Cardiac fibroblast (primary cell): Measurements from ENCODE around the gene AADACL3.

DNA sequence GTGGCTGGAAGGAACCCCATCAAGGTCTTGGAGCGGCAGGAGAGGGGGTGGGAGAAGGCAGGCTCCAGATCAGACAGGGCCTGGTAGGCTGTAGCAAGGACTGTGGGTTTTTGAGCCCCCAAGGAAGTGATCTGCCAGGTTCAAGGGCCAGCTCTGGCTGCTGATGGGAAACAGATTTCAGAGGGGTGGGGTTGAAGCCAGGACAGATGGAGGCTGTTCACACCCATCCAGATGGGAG lies 24.6 kb upstream of the VPS13D start:
- RRBS: no CpG with 5 or more reads among the region's 1 CpG

DNA sequence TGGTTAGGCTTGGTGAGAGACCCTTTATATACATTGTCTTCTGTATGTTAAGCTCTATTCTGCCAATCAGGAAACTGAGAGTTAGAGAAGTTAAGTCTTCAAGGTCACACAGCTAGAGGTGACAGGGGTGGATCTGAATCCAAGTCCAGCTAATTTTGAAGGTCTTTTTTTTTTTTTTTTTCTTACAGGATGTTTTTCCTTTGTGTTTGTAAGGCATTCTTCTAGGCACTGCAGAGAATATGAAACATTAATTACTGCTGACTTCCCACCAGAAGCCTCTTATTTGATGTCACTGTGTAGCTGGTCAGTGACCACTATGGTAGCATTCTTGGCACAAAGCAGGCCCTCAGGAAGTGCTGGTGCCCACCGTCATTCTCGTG lies 192.8 kb downstream of the VPS13D start:
- RRBS: no CpG with 5 or more reads among the region's 2 CpGs

DNA sequence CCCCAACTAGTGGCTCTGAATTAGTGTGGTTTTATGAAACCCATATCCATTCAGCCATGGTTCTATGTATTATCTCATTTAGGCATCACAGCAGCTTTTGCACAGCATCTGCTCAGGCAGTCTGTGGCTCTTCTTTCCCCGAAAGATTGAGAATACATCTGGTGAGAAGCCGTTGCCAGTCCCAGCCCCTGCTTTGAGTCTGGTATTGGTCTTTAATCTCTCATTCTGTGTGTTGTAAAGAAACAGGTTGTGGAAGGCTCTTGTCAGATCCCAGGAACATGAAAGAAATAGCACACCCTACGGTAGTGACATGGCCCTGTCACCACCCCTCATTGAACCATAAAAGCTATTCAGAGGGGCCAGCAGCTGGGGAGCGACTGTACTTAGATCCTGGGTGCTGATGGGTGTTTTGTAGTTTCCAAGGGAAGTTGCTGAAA lies 145.2 kb downstream of the DHRS3 start:
- RRBS: no CpG with 5 or more reads among the region's 4 CpGs

GRCh38 chr1:12474855-12475360 lies 143.1 kb downstream of the DHRS3 start:
- RRBS: no CpG with 5 or more reads among the region's 4 CpGs

- RRBS: no CpG with 5 or more reads among the region's 34 CpGs
These were observed 139.9 kb downstream of the DHRS3 start for GRCh38 chr1:12477626-12479012.

DNA sequence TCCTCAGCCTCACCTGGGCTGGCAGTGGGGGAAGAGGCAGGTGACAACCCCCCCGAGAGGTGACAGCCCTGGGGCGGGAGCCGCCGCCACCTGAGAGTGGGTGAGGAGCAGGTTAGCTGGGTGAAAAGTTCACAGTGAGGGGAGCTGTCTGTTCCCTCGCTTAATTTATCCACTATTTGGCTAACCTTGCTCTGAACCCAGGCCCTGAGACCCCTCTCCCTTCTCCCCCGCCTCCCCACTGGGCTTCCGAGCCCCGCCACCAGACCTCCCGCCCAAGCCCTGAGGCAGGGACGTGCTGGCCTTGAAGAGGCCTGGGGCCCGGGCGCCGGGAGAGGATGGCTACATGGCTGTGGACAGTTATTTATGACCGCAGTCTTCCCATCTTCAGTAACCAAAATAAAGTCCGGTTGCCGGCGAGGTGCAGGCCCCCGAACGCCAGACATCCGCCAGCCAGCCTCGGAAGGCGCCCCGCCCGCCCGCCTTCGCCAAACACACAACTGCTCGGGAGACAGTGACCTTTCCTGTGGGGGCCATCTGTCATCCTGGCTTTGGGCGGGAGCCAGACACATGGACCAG lies 69.1 kb downstream of the DHRS3 start:
- RRBS: 67% methylated on average over 2 of the region's 28 CpGs

- RRBS: no CpG with 5 or more reads among the region's 11 CpGs
These were observed 48.0 kb downstream of the DHRS3 start for GRCh38 chr1:12569985-12570367.

GRCh38 chr1:12587664-12588353 lies 30.2 kb downstream of the DHRS3 start:
- RRBS: no CpG with 5 or more reads among the region's 7 CpGs

- RRBS: 5% methylated on average over 1 of the region's 38 CpGs
These were observed 885 bp downstream of the DHRS3 start for GRCh38 chr1:12617106-12617543.

DNA sequence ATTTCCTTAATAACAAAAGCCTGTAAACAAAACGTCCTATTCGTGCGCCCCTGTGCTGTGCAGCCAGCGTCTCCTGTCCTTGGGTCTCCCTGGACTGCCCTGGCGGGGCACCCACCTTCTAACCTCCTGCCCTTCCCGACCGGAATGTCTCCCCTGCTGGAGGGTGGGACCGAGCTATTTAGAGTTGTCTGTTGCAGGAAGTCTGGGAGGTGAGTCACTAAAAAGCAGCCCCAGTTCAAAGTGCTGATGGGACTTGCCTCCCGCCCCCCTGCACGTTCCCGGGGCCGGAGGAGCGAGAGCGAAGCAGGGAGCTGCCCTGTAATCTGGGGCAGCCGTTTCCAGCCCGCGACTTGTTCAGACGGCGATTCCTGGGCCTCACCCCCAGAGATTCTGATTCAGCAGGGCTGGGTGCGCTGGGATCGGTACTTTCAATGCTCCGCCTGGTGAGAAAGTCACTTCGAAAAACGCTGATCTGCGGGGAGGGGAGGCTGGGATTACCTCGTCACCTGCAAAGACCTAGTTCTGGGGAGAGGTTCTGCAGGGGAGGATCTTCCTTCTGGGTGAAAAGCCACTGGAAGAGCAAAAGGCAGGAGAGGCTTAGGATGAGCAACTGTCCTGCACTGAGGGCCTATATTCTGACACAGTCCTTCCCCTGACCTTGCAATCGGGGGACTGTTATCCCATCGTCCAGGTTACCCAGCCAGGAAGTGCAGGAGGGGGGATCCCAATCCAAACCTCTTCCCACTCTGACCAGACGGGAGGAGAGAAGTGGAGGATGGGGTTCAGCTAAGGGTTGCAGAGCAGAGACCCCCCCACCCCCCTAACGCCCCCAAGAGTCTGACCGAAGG lies 1.2 kb upstream of the DHRS3 start:
- RRBS: no CpG with 5 or more reads among the region's 31 CpGs

- RRBS: no CpG with 5 or more reads among the region's 9 CpGs
These were observed at the start of gene AADACL3 for GRCh38 chr1:12715849-12716511. Gene AADACL3 (plus strand): TSS chr1:12716110.

DNA sequence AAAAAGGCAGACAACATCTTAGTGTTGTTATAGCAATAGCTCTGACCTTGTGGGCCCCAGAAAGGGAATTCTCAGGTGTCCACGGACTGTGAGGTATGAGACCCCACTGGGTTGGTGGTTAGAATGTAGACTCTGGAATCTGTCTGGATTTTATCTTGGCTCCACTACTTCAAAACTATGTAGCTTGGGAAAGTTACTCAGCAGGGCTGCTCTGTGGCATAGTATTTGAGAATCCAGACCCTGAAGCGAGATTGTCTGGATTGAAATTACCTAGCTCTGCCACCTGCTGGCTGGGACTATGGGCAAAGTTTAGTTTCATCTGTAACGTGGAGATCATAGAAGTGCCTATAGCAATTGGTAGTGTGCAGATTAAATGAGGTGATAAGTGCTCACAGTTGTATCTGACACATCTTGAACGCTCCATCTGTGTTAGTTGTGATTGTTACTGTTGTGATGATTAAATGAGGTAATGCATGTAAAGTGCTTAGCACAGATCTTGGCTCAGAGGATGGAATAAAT lies 25.8 kb downstream of the PRDM2 start:
- RRBS: no CpG with 5 or more reads among the region's 4 CpGs

GRCh38 chr1:13729914-13730700 lies 30.1 kb downstream of the PRDM2 start:
- RRBS: no CpG with 5 or more reads among the region's 4 CpGs

GRCh38 chr1:13730701-13731528 lies 30.9 kb downstream of the PRDM2 start:
- RRBS: 80% methylated on average over 1 of the region's 12 CpGs

DNA sequence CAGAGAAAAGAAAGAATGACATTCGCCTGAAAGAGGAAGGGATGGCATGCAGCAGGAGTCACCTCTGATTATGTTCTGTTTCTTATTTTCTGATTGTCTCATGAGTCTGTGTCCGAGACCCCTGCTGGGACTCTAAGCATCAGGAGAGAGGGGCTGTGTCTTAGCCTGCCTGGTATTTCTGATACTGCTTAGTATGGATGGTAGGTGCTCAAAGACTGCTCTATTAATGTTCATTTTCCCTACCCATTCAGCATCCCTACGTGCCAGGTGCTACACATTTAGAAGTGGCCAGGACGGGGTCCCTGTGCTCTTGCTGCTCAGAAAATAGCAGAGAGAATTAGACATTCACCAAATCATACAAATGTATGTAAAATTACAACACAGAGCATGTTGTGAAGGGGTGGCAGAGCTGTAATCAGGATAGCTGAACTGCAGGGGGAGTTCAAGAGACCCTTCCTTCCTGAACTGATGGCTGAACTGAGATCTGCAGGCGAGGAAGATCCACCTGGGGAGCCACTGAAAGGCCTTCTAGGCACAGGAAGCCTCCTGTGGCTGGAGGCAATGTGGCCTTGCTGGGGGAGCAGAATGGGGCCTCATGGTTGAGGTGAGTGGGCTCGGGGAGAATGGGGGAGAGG lies 216.4 kb downstream of the PRDM2 start:
- RRBS: no CpG with 5 or more reads among the region's 6 CpGs

GRCh38 chr1:14680419-14681046 lies 82.0 kb downstream of the KAZN start:
- RRBS: no CpG with 5 or more reads among the region's 8 CpGs

- RRBS: 75% methylated on average over 1 of the region's 14 CpGs
These were observed 154.1 kb upstream of the TMEM51 start for GRCh38 chr1:14999294-14999983.

DNA sequence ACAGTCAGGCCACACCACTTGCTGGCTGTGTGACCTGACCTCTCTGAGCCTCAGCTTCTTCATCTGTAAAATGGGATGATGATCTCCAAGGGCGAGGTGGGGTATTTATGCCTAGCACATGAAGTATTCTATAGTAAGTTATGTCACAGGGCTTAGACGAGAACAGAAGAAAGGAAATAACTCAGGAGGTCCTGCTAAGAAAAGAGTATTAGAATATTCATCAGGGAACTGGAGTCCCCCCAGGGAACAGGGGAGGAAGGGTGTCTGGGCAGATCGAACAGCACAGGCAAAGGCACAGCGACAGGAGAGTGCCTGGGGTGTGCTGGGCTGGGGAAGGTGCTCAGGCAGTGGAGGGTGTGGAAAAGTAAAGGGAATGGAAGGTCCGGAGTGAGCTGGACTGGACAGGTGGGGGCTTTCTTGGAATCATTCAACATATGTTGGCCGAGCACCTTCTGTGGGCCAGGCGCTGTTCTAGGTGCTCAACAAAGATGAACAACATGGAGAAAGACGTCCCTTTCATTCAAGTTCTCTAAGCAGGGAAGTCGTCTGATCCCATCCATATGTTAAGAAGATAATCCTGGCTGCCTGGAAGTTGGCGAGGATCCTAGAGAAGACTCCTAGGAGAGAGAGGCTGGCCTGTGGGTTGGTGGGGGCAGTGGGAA lies 1.9 kb downstream of the TMEM51 start:
- RRBS: no CpG with 5 or more reads among the region's 10 CpGs

- RRBS: no CpG with 5 or more reads among the region's 10 CpGs
These were observed 34.8 kb downstream of the TMEM51 start for GRCh38 chr1:15187975-15189149.

DNA sequence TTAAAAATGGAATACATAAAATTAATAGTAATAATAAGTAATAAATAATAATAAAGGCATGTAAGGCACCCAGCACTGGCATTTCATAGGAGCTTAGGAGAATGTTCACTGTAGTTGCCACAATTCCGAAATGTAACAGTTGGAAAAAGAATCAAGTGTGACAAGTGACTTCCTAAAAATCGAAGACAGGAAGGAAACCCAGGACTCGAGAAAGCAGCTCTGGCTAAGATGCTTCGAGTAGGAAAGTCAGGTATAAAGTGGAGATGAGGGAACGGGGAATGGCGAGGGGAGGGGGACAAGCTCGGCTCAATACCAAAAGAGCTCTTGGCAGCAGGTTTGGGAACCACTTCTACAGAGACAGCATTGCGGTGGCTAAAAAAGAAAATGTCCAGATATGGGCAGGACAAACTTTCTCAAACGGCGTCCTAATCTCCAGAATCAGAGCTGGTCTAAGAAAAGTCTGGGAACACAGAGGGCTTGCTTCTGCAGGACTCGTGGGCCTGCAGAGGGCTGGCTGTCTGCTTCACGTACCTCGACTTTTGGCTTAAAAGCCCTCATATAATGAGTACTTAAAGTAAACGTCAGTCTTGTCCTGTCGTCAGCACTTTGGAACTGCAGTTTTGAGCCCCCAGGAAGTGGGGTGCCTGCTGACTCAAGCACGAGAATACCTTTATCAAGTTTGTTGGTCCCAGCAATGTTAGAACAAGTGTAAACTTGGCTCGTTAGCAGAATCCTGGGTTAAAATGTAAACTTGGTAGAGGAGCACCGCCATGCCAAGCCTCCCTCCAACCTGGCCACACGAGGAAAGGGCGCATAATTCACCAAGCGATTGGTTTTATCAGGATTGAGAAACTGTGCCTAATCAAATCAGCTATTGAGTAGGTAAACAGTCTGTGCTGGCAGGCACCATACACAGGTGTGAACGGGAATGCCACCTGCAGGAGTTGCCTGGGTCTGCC lies 45.3 kb upstream of the FHAD1 start:
- RRBS: no CpG with 5 or more reads among the region's 22 CpGs